ENCODE results near the gene BHLHE41.

GRCh38 chr12:19783184-19783813 lies 344.0 kb downstream of the AEBP2 start:
- PRO-cap, result no peak
- RAMPAGE, long total RNA, 3 experiments, result no peak in any of the 3 experiments

DNA sequence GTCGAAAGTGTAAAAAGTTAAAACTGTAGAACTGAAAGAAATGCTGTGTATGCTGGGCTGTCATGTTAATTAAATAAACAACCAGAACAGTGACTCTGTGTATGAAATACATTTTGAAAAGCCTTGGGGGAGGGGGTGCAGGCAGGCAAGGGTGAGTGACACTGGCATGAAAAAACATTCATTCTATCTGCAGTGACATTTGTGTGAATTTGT lies 5.9 kb downstream of the PDE3A start:
- PRO-cap, result no peak
- RAMPAGE, long total RNA, 3 experiments, result no peak in any of the 3 experiments

DNA sequence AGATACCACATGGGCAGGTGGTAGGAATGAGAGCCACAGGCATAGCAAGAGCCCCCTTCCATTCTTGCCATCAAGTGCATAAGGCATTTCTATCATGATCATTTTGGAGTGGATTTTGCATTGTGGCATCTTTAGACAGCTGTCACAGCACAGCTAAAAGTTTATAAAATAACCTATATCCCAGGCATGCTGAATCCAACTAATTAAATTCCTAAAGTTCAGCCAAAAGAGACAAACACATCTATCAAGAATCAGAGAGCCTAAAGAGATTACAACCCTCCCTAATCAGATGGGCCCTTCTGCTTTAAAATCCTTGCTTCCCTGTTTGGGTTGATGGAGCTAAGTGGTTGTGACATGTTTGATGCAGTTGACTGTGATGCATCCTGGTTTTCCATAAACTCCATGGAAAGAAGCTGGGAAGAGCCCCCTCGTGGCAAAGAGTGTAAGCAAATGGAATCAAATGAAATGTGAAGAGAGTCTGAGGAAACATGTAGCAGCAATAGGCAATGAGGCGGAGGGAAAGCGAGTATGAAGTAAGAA lies 70.6 kb upstream of the SLCO1C1 start:
- PRO-cap, result no peak
- RAMPAGE, long total RNA, 3 experiments, result no peak in any of the 3 experiments

- PRO-cap, result no peak
- RAMPAGE, long total RNA, 3 experiments, result no peak in any of the 3 experiments
These were observed 2.9 kb downstream of the SPX start for GRCh38 chr12:21528886-21529539.

GRCh38 chr12:21757488-21758220 lies 16.9 kb downstream of the KCNJ8 start:
- PRO-cap, result no peak
- RAMPAGE, long total RNA, 3 experiments, result no peak in any of the 3 experiments

DNA sequence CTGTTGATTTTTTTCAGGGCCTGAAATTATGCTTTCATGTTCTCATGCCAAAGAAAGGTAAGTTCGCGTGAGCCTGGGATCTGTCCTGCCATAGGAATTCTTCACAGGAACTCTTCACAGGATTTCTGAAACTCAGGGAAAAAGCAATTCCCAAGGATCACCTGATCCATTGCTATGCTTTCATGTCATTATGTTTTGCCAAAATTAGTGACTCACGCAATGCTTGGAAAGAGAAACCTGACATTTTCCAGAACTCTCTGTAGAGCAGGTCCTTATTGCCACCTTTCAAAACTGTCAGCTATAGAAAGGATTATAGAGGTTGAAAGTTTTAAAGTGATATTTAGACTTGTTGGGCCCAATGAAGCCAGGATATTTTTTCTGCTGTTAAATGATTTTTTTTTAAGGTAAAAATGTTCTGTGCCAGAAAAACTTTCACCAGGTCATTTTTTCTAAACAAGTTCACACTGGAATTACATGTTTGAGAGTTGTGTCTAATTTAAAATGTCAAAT lies 6.3 kb upstream of the KCNJ8 start:
- PRO-cap, result no peak
- RAMPAGE, long total RNA, 3 experiments, result no peak in any of the 3 experiments

GRCh38 chr12:21937274-21937761 lies 3.9 kb downstream of the ABCC9 start:
- PRO-cap, result no peak
- RAMPAGE, long total RNA, 3 experiments, result no peak in any of the 3 experiments

DNA sequence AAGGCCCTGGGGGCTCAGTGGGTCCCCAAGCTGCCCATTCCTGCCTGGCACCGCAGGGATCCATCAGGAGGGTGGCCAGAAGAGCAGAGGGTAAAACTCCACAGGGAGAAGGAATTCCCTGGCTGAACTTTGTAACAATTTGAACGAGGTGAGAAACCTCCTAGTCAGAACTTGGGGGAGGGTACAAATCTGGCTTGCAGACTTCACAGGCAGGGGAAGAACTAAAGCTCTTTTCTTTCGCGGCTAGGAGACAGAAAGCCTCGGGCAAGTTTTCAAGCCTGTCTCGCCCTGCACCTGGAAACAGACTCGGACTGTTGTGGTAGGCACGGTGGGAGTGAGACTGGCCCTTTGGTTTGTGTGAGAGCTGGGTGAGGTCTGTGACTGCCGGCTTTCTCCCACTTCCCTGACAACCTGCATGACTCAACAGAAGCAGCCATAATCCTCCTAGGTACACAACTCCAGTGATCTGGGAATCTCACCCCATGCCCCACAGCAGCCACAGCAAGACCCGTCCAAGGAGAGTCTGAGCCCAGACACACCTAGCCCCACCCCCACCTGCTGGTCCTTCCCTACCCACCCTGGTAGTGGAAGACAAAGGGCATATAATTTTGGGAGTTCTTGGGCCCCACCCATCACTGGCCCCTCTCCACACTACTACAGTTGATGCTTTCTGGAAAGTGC lies 102.6 kb upstream of the ST8SIA1 start:
- PRO-cap, result no peak
- RAMPAGE, long total RNA, 3 experiments, result no peak in any of the 3 experiments

DNA sequence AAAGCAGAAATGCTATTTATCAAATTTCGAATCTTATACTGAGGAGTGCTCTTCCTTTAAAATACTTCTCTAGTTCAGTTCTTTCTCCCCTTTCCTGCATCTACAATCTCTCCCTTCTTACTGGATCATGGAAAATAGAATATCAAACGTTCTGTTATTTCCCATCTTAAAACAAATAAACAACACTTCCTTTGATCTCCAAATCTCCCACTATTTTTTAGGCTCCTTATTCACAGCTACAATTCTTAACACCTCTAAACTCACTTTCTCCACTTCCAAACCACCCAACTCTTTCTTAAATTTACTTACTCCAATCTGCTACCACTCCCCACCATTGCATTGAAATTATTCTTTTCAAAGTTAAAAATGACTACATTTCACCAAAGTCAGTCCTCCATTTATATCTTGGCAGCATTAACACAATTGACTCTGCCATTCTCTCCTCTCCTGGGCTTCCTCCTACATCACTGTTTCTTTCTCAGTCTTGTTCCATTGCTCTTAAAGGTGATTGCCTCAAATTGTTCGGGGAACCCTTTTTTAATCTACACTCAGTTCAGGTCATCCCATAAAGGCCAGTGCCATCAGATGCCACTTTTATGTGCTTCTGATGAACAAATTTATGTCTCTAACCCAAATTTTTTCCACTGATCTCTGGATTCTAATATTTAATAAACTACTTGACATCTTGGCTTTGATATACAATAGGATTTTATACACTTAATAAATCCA lies 150.7 kb upstream of the SOX5 start:
- PRO-cap, result no peak
- RAMPAGE, long total RNA, 3 experiments, result start-site peak on the minus strand in 2 of 3 experiments, centred at positions 301 to 546 of the sequence, 6 to 7 reads per replicate

DNA sequence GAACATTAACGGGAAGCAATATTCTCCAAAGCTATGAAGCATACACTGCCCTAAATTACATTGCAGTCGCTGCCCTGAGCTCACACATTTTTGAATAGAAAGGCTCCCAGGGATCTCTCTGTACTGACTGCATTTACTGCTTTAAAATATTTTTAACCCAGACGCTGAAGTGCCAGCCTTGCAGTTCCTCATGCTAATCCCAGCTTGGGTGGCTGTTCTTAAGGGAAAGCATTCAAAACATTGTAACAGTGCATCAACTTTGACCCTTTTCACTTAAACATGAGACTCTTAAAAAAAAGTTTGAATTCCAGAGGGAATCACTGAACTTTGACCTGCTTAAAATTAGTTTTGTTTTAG lies 410.9 kb downstream of the BCAT1 start:
- PRO-cap, result no peak
- RAMPAGE, long total RNA, 3 experiments, result no peak in any of the 3 experiments

- PRO-cap, result no peak
- RAMPAGE, long total RNA, 3 experiments, result no peak in any of the 3 experiments
These were observed 2.2 kb downstream of the IRAG2 start for GRCh38 chr12:25054580-25055182.

- PRO-cap, result no peak
- RAMPAGE, long total RNA, 3 experiments, result no peak in any of the 3 experiments
These were observed 3.5 kb downstream of the IRAG2 start for GRCh38 chr12:25056037-25056439.

GRCh38 chr12:25058591-25058872 lies 6.0 kb downstream of the IRAG2 start:
- PRO-cap, result no peak
- RAMPAGE, long total RNA, 3 experiments, result no peak in any of the 3 experiments

- PRO-cap, result no peak
- RAMPAGE, long total RNA, 3 experiments, result no peak in any of the 3 experiments
These were observed 19.0 kb downstream of the KRAS start for GRCh38 chr12:25231604-25232193.

GRCh38 chr12:25247300-25247759 lies 3.4 kb downstream of the KRAS start:
- PRO-cap, result no peak
- RAMPAGE, long total RNA, 3 experiments, result no peak in any of the 3 experiments

GRCh38 chr12:25692485-25692998 lies 139.5 kb upstream of the LMNTD1 start:
- PRO-cap, result no peak
- RAMPAGE, long total RNA, 3 experiments, result no peak in any of the 3 experiments

- PRO-cap, result no peak
- RAMPAGE, long total RNA, 3 experiments, result no peak in any of the 3 experiments
These were observed 52.6 kb downstream of the RASSF8 start for GRCh38 chr12:26011038-26011459.

DNA sequence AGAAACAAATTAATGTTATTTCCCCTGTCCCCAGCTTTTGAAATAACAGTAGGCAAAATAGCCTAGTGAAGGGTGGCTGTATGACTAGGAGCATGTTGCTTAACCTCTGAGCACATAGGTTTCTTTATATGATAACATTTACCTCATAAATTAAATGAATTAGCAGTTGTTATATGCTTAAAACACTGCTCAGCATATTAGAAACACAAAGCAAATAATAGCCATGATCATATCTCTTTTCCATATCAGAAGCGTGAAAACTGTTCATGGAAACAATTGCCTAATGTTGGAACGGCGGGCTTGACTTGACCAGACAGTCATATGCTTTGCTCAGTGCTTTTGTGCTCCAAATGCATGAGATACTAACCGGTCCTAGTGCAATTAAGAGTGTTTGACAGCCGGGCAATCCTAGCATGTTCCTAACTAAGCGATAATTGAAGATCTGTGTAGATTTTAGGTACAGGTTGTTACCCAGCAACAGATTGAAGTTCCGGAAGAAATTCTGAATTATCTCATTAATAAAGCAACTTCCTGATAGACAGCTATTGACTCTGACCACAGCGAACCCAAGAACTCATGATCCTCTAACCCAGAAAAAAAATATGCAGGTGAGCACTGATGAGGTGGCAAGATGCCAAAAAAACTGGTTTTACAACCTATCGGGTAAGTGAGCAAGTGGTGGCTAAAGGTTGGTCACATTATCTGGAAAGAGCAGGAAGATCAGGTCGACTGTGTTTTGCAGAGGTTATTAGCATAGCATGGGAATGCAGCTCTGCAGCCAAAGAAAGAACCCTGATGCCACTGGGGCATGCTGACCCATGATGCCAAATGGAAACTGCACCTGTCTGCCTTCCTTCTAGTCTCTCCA lies 23.8 kb downstream of the BHLHE41 start:
- PRO-cap, result no peak
- RAMPAGE, long total RNA, 3 experiments, result no peak in any of the 3 experiments

GRCh38 chr12:26124836-26125775 lies at the start of gene BHLHE41:
TSS of gene BHLHE41 (minus strand) at chr12:26125037.
- PRO-cap, result bidirectional peak, plus-strand start at chr12:26125147, minus-strand start at chr12:26125036
- RAMPAGE, long total RNA, 3 experiments, result start-site peak on the minus strand in 3 of 3 experiments, at chr12:26124889-26125137 at its widest, 16 to 153 reads per replicate

- PRO-cap, result no peak
- RAMPAGE, long total RNA, 3 experiments, result no peak in any of the 3 experiments
These were observed 999 bp downstream of the SSPN start for GRCh38 chr12:26196313-26196831.

Data from tibial nerve (tissue), 3 donors.